Cardiac ventricle fibroblast (primary cell): ENCODE measurements around a stretch of chr7.

DNA sequence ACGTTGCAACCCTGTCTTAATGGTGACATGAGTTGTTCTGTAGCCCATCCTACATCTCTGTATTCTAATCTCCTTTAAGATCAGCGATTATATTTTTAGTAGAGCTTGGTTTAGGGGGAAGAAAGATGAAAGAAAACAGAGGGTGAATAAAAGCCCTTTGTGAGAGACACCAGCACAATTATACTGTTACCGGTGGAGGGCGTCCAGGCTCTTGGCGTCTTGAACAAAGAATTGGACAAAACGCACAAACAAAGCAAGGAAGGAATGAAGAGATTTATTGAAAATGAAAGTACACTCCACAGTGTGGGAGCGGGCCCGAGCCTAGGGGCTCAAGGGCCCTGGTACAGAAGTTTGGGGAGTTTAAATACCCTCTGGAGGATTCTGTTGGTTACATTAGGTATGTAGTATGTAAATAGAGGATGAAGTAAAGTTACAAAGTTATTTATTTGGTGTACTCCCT is 60.3 kb upstream of the KLF14 start:
- RAMPAGE, long total RNA = no peak

DNA sequence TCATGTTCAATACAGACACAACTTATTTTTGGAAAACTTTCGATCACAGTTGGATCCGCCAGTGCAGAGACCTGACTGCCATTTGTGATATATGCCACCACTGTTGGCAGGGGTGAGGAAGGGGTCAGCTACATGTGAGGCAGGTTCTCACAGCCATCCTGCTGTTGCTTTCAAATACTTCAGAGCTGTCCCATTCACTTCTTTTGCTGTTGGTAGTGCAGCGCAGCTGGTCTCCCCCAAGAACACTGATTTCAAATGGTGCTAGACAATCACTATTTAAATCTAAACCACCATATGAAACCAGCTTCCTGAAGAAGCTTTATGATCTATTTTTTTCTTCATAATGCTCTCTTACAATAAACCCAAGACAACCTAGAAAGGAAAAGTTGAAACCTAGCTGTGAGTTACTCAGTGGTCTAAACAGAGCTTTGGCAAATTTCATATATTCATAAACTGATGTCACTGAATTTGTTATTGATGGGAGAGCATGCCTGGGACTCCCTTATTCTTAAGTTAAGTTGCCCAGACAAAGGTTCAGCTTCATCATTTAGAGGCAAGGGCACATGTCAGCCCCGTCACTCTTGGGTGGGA is 143.3 kb upstream of the KLF14 start:
- RAMPAGE, long total RNA = no peak

GRCh38 chr7:130893319-130893945 is 159.4 kb upstream of the KLF14 start:
- RAMPAGE, long total RNA = no peak

DNA sequence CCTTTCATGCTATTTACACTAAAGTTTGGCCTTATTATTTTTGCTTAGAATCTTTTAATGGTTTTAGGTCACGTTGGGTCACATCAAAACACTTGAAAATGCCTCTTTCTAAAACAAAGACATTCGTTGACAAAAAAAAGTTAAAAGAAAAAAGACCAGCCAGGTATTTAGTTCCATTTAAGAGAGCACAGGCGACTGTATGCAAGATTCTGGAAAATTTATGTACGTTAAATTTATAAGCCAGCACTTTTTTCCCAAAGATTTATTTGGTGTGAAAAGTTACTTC is 183.4 kb upstream of the KLF14 start:
- RAMPAGE, long total RNA = no peak

- RAMPAGE, long total RNA = no peak
Observed at GRCh38 chr7:130921007-130922327, 187.5 kb upstream of the KLF14 start.

- RAMPAGE, long total RNA = no peak
Observed at GRCh38 chr7:130995377-130996177, 261.6 kb upstream of the KLF14 start.

DNA sequence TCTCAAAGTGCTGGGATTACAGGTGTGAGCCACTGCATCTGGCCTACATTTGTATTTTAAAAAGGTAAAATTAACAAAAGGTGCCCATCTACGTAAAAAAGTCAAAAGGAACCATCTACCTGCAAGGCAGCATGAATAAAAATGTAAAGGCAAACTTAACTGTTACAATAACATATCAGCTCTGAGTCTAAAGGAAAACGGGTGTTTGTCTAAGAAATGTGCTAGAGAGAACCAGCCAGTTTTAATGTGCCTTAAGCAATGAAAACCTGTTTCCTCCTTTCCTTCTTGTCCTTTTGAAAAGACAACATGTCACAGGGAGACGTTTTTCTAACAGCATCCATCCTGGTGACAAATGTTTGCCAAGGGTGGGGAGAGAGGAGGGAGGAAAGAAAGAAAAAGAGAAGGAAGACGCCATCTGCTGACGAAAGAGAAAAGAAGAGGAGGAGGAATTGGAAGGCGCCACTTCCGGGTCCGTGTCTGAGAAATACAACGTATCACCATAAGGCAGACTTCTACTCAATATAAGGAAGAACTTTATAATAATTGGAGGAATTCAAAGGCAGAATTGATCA is 273.3 kb upstream of the KLF14 start:
- RAMPAGE, long total RNA = no peak

DNA sequence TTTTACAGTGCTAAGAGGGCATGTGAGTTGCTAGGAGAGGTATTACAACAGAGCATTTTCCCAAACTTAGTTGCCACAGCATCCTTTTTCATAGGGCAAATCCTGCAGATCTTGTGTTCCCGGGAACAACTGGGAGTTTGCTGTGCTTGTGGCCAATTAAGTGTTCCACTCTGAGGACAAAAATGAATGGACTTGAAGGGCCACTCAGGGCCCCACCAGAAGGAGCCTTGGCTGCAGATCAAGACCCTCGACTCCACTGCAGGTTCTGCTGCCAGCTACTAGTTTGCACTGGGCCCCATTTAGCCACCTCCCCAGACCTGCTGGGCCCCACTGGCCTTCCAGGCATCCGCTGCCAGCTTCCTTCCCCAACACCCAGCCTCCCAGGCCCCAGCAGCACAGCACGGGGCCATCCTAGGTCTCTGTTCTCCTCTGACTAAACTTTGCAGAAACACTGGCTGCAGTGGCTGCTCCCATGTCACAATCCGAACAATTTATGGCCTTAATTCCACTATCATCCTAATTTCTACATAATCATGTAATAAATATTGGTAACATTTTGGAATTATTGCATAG is 277.3 kb upstream of the KLF14 start:
- RAMPAGE, long total RNA = no peak

- RAMPAGE, long total RNA = no peak
Observed at GRCh38 chr7:131016284-131016988, 282.4 kb upstream of the KLF14 start.

- RAMPAGE, long total RNA = no peak
Observed at GRCh38 chr7:131024116-131025002, 290.4 kb upstream of the KLF14 start.

GRCh38 chr7:131032760-131033204 is 294.9 kb upstream of the MKLN1 start:
- RAMPAGE, long total RNA = no peak

DNA sequence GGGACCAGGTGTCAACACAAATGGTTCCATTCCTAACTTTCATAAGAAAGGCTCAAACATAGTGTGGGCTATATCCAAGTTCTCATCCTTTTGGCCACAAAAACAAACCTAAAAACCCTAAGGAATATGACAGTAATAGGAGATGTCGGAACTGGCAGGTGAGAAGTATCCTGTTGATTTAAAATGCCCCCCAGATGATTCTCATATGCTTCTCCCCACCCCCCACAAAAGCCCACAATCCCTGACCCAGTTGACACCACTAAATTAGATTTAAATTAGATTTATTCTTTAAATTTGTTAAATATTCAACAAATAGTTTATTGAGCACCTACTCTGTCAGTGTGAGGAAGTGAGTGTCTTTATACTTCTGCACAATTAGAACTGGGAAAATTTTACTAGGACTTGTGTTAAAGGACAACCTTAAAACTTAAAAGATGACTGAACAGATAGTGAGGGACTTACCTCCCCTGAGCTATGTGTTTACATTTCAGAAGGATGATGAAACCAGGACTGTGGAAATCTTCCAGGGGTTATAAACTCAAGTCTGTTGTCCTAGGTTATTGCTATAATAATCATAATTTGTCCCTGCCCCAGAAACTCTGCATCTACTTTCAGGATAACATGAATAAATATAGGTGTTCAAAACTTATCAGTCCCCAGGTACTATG is 261.2 kb upstream of the MKLN1 start:
- RAMPAGE, long total RNA = no peak

DNA sequence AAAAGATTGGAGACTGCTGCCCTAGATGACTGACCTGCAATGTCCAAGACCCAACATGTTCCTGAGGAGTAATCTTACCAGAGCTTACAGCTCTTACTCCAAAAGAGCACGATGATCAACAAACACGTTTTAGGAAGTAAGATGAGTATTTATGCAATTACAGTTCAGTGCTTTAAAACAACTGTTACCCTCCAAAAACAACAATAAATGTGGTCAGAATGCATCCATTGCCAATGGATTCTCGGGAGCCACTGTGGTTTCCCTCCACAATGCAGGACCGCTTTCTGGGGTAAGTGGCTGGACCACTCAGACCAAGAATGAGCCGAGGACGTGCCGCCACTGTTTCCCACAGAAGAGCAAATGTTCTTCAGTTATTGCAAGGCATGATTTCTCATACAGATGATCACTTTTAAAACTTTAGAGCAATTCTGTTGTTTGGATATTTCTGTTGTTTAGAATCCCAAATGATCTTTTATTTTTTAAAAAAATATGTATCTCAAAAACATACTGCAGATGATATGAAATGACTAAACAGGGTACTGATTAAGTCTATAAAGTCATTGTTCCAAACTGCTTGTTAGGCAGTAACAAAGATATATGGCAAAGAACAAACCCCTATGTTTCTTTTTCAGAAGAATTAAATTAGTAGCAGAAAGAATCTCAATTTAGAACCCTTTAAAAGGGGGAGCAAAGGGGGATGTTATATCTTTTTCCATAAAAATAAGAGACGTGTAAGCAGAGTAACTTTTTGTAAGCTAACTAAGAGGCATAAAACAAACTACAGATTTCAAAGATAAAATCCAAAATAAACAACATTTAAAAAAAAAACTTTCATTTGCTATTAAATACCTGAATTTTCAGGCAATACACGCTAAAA is 232.1 kb upstream of the MKLN1 start:
- RAMPAGE, long total RNA = no peak

DNA sequence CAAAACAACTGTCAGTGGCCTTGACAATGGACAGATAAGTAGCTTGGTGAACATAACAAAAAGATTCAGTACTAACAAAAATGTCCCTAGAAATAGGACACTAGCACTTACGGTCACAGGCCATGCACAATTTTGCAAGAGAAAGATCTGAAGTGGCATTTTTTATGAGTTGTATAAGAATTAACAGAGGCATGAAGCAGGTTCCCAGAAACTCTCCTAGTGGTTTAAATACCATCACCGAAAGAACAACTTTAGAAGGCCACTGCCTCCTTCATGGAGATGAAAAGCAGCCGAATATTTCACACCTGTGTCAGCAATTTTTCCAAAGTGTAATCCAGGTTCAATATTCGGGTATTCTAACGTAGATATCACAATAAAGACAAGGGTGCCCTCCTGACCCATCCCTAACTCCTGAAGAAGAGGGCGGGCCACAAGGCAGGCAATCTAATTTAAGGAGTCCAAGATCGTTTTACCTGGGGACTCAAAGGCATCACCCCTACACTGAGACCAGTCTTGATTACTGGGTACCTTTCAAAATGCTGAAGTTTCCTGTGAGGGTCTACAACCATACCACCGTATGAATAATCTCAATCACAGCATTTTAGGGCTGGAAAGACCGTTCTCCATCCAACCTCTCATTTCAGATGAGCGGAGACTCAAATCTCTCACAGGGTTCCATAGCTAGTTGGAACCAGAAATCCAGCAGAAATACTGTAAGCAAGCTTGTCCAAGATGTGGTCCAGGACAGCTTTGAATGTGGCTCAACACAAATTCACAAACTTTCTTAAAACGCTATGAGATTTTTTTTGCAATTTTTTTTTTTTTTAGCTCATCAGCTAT is 231.0 kb upstream of the MKLN1 start:
- RAMPAGE, long total RNA = no peak

DNA sequence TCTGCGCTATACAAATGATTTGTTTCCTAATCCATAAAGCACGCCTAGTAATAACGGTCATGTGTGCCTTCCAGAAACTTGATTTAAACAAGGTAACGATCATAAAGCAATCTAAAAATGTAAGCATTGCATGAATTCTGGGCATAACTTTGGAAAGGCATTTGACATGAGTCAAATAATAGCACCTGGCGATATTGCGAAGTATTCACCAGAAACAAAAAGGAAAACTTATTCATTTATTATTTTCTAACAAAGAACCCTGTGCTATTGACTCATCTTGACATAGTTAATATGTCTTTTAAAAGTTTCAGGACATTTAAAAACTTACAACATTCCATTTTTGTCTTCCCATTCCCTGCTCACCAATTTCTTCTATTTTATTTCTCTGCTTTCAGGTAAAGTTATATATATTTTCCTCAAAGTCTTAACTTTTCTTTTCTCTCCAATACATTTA is 229.5 kb upstream of the MKLN1 start:
- RAMPAGE, long total RNA = no peak

DNA sequence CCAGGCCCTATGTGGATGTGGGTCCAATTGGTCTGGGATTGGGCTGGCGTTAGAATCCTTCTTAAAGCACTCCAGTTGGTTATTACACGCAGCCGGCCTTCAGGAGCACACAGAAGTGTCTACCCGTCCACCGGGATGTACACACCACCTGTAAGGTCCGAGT is 222.3 kb upstream of the MKLN1 start:
- RAMPAGE, long total RNA = no peak

DNA sequence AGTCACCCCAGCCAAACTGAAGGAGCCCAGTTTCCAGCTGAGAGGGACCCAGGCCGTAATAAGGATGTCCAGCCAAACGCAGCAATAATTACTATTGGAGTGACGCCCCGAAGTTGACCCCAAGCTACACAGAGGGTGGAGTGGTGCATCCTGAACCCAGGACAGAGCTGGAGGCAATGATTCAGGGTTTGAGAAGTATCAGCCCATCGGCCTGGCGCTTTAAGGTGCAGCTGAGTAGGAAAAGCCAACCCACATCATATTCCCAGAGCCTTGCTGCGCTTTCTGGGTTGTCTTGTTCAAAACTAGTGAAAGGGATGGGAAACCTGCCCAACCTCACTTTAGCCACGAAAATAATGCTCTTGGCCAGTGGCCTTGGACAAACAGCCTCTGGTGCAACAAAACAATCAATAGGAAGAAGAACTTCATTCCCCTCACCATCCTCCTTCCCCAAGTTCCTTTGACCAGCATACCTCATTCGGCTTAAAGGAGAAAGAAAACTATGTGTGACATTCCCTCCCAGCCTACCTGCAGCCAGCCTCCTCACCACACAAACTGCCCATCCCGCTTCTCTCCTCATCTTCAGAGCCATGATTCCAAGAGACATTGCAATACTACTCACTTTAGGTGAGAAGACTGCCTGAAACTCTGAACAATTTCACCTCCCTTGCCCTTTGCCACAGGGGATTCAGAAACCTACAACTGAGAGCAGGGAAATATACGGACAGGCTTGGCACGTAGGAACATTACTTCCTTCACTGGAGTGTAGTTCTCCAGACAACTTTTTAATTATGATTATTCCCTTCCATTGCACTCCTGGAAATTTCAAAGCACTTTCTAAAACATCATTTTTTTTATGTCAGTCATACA is 217.2 kb upstream of the MKLN1 start:
- RAMPAGE, long total RNA = no peak

- RAMPAGE, long total RNA = no peak
Observed at GRCh38 chr7:131186704-131187230, 140.9 kb upstream of the MKLN1 start.

GRCh38 chr7:131513422-131513848 is 43.0 kb downstream of the PODXL start:
- RAMPAGE, long total RNA = no peak

DNA sequence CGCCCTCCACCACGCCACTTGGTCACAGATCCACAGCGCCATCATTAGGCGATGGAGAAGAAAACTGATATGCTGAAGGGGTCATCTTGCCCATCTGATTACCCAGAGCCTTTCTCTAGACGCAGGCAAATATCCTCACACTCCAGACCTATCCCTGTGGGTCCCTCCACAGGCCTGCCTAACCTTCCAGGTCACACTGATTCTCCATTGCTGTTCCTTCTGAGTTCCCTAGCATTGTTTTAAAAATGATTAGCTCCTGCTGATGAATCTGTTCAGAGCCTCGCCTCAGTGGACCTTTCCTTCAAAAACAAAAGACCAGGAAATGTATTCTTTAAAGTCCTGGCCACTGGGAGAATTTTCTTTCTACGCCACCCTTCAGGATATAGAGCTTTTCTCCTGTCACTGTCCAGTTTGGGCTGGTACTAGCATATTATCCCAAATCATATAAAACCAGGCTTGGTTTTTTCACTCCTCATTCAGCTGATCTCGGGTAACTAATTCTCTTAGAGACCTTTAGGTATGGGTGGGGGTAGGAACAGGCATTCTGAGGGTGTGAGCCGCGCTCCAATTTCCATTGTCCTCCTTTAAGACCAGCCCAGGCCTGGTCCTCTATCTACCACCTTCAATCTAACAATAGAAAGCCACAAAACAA is 37.5 kb downstream of the PODXL start:
- RAMPAGE, long total RNA = no peak